Esophagus squamous epithelium (tissue), 4 donors: ENCODE results near the gene PHF21B.

- PRO-cap: no peak
- RAMPAGE, long total RNA, 4 experiments: no peak in any of the 4 experiments
Observed at GRCh38 chr22:43263050-43263413, 76.1 kb upstream of the TTLL12 start.

GRCh38 chr22:43293619-43294282, 49.4 kb downstream of the SCUBE1 start:
- PRO-cap: bidirectional peak, plus-strand start at chr22:43293975, minus-strand start at chr22:43293826
- RAMPAGE, long total RNA, 4 experiments: no peak in any of the 4 experiments

- PRO-cap: no peak
- RAMPAGE, long total RNA, 4 experiments: no peak in any of the 4 experiments
Observed at GRCh38 chr22:43397000-43397577, 14.7 kb upstream of the MPPED1 start.

GRCh38 chr22:43934731-43935165, 11.1 kb downstream of the PNPLA3 start:
- PRO-cap: no peak
- RAMPAGE, long total RNA, 4 experiments: no peak in any of the 4 experiments

- PRO-cap: no peak
- RAMPAGE, long total RNA, 4 experiments: no peak in any of the 4 experiments
Observed at GRCh38 chr22:44023535-44023830, 619 bp upstream of the PARVB start.

DNA sequence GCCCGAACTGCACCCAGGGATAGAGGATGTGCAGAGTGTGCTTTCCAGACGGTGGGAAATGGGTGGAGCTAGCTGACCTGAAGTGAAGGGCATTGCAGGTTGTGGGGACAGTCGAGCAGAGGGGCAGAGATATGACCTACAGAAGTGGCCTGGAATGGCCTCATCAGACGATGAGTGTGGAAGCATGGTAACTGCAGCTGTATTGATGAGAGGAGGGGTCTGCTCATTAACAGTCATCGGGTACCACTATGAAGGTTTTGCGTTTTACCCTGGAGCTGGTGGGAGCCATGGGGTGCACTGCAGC, 59.4 kb downstream of the PARVB start:
- PRO-cap: no peak
- RAMPAGE, long total RNA, 4 experiments: no peak in any of the 4 experiments

DNA sequence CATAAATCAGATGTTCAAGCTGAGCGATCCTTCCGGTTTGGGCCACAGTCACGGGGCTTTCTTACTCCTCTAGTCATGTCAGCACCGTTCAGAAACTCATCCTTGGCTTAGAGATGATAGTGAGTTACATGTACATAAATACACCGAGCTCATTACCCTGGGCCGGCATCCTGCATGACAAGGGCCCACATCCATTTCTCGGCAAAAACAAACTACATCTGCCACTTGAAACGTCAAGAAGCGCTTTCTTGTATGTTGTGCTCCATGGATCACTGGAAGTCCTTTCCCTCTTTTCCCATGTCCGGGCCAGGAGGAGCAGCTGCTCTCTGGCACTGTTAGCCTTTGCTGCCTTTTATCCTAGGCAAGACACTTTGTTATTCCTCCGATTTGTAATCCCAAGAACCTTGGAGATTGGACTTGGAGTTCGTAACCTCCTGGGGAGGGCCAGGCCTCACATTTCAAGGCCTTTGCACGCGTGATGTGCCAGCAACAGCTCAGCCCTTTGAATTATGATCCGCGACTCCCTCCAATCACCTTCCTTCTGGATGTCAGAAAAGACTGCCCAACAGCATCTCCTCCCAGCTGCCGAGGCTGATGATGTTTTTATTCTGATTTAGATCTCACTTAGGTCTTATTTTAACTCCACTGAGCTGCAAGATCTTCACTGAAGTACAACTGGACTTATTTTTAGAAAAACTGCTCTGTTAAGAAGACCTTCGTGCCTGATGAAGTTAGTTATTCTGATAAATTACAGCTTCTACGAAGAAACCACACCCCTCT, 62.1 kb downstream of the PARVB start:
- PRO-cap: bidirectional peak, plus-strand start at position 634 of the sequence, minus-strand start at position 347 of the sequence
- RAMPAGE, long total RNA, 4 experiments: no peak in any of the 4 experiments

DNA sequence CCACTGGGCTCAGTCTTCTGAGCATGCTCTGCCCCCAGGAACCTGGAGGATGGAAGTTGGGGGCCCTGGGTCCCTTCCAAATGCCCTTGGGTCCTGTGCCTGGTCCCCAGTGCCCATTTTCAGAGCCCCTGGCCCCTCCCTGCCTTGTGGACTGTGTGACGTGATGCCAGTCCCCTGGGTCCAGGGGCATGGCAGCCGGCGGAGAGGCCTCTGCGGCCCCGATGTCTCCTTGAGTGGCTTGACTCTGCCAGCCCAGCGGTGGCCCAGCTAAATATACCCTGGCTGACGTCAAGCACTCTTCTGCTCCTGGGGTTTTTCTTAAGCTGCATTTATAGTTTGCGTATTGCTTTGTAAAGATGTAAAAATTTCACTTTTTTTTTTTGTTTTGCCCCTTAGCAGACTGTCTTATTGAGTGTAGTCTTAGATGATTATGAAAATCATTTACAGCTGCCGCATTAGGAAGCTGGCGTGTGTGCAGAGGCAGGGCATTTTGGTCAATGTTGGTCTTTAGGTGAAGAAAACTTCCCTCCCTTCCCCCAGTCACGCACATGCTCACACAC, 35.1 kb upstream of the PARVG start:
- PRO-cap: no peak
- RAMPAGE, long total RNA, 4 experiments: no peak in any of the 4 experiments

- PRO-cap: unidirectional peak, minus-strand start at chr22:44200149
- RAMPAGE, long total RNA, 4 experiments: no peak in any of the 4 experiments
Observed at GRCh38 chr22:44199751-44200316, 19.1 kb downstream of the PARVG start.

- PRO-cap: unidirectional peak, plus-strand start at chr22:44311978
- RAMPAGE, long total RNA, 4 experiments: no peak in any of the 4 experiments
Observed at GRCh38 chr22:44311771-44312185, 973 bp downstream of the SHISAL1 start.

- PRO-cap: no peak
- RAMPAGE, long total RNA, 4 experiments: no peak in any of the 4 experiments
Observed at GRCh38 chr22:44326328-44326739, 13.6 kb upstream of the SHISAL1 start.

GRCh38 chr22:44638921-44639693, 62.9 kb upstream of the PRR5 start:
- PRO-cap: bidirectional peak, plus-strand start at chr22:44639339, minus-strand start at chr22:44639143
- RAMPAGE, long total RNA, 4 experiments: no peak in any of the 4 experiments

GRCh38 chr22:44710476-44711605, 8.8 kb downstream of the PRR5 start:
- PRO-cap: bidirectional peak, plus-strand start at chr22:44710869, minus-strand start at chr22:44710768
- RAMPAGE, long total RNA, 4 experiments: no peak in any of the 4 experiments

- PRO-cap: unidirectional peak, minus-strand start at chr22:44738458
- RAMPAGE, long total RNA, 4 experiments: no peak in any of the 4 experiments
Observed at GRCh38 chr22:44738279-44738917, 14.0 kb upstream of the ARHGAP8 start.

DNA sequence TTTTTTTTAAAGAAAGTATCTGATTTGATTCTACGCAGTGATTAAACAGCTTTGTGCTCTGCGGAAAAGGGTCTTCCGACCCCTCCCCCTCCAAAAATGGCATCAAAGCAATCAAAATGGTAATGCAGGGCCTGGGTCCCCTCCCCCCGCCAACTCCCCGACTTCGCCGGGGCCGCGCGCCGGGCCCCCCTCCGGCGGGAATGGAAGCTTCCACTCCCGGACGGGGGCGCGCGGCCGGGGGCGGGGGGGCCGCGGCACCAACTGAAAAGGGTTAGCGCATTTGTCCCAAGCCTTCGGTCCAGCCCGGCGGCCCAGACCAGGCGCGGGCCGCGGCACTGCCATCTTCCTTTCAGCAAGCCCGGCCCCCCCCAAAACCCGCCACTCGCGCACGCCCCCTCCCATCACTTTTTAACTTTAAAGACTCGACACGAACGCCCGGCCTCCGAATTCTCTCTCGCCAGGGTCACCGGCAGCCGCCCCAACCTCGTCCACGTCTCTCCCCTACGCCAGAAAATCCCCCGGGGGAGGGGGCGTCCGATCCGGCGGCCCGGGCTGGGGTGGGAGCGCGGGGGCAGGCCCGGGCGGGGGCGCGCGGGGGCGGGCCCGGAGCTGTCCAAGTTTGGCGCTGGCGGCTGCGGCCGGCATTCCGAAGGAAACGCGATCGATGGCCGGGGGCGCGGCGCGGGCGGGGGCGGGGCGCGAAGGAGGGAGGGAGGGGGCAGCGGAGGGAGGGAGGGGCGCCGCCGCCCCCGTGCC, 2.8 kb downstream of the PHF21B start:
- PRO-cap: bidirectional peak, plus-strand start at position 292 of the sequence, minus-strand start at position 176 of the sequence; bidirectional peak, plus-strand start outside the sequence, minus-strand start at position 666 of the sequence
- RAMPAGE, long total RNA, 4 experiments: no peak in any of the 4 experiments

DNA sequence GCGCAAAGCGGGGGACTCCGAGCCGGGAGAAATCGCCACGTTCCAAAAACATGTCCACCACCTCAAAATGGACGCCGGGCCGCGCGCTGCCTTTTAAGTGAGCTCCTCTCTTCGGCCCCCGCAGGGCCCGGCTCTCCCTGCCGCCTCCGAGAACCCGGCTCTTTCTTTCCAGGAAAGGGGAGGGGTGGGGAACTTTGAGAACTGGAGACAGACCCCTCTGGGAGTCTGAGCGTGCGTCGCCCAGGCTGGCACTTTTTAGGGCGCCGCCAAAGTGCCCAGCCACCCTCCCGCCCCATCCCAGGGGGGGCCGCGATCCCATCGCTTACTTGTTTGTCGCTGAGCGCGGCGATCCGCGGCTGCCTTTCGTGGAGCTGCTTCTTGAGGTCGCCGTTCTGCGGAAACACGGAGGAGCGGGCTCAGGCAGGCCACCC, 1.6 kb downstream of the PHF21B start:
- PRO-cap: no peak
- RAMPAGE, long total RNA, 4 experiments: no peak in any of the 4 experiments

GRCh38 chr22:45008650-45009378, 991 bp downstream of the PHF21B start:
- PRO-cap: no peak
- RAMPAGE, long total RNA, 4 experiments: no peak in any of the 4 experiments

GRCh38 chr22:45009379-45010285, at the start of gene PHF21B:
Gene PHF21B, minus strand, starts transcription at chr22:45010005.
- PRO-cap: bidirectional peak, plus-strand start at chr22:45010130, minus-strand start at chr22:45009976
- RAMPAGE, long total RNA, 4 experiments: no peak in any of the 4 experiments

- PRO-cap: no peak
- RAMPAGE, long total RNA, 4 experiments: no peak in any of the 4 experiments
Observed at GRCh38 chr22:45140223-45140944, 23.3 kb upstream of the NUP50 start.

GRCh38 chr22:45148460-45149185, 15.1 kb upstream of the NUP50 start:
- PRO-cap: no peak
- RAMPAGE, long total RNA, 4 experiments: no peak in any of the 4 experiments